ENCODE results near the gene ELMO1.

GRCh38 chr7:37210964-37211604 lies 237.6 kb downstream of the ELMO1 start:
- RRBS: no CpG with 5 or more reads among the region's 13 CpGs

DNA sequence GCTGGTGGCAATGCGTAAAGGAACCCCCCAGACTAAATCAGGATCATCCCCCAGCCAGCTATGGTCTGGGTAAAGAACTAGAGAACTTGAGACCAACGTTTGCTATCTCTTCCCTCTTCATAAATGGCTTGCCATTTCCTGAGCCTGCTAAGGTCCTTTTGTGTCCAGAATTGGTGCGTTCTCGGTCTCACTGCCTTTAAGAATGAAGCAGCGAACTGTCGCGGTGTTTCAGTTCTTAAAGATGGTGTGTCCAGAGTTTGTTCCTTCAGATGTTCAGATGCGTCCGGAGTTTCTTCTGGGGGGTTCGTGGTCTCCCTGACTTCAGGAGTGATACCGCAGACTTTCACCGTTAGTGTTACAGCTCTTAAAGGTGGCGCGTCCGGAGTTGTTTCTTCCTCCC lies 95.6 kb downstream of the ELMO1 start:
- RRBS: 4% methylated on average over 2 of the region's 15 CpGs

- RRBS: no CpG with 5 or more reads among the region's 7 CpGs
These were observed 22.7 kb downstream of the ELMO1 start for GRCh38 chr7:37425807-37426484.

DNA sequence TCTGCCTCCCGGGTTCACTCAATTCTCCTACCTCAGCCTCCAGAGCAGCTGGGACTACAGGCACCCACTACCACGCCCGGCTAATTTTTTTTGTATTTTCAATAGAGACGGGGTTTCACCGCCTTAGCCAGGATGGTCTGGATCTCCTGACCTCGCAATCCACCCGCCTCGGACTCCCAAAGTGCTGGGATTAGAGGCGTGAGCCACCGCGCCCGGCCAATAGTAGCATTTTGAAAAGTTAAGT lies 4.1 kb downstream of the ELMO1 start:
- RRBS: no CpG with 5 or more reads among the region's 12 CpGs

DNA sequence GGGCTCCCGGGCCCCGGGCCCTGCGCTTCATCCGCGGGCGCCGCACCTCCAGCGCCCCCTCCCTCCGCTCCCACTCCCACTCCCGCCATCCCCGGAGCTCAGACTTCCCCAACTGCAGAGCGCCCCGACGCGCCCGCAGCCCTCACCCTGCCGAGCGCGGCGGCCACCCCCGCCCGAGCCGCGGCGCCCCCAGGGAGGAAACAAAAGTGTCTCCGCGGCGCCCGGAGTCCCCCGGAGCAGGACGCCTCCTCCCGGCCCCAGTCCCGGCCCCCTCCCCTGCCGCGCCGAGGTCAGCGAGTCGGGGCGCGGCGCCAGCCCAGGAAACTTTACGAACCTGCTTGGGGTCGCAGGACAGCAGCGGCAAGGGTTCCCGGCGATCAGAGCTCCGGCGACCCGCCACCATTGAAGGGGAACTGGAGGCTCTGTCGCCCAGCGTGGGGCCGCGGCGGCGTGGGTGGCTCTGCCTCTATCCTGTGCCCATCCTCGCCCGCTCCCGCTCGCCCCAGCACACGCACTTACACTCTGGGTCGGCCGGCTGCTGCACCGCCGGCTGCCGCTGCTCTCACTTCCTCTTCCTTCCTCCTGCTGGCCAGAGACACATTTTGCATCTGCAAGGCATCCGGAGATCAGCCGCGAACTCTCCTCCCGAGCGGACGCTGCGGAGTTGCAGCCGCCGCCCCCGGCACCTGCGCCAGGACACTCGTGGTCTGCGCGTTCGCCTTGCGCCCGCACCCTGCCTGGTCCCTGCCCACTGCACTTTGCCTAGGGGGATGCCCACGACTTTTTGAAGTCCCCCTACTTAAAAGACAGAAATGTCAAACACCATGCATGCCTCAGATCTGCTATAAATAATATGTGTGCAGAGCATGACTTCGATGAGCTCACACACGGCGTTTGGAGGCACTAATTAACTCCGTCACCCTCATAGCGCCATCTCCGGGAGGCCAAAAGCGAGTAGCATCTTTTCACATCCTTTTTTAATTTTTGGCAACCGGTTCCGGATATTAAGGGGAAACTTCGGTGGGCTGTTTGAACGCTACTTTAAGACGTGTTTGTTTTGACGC lies at the start of gene ELMO1:
TSS of gene ELMO1 (minus strand) at position 524 of the 1,064 bp plus-strand sequence.
- RRBS: 4% methylated on average over 22 of the region's 96 CpGs

DNA sequence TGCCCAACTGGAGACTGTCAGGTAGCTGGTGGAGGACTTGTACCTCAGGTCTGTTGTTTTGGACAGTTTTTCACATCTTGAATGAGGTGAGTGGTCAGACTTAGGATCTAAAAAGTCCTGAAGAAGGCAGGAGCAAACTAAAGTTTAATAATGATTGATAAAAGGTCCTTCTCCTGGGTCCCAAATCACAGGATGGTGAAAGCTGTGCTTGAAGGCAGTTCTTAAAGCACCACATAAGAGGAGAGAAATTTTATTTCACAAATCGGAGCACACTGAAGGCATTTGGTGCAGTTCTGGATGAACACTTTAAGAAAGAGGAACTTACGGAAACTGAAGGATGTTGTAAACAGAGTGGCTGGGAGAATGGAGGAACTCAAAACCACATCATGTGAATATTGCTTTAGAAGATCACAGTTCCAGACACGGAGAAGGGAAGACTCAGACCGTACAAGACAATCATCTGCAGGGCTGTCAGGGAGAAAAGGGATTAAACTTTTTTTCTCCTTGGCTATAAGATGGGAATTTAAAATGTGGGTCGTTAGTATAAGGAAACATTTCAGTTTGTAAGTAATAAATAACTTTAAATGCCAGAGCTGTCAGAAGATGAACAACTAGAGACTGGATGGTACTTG lies 9.1 kb upstream of the GPR141 start:
- RRBS: no CpG with 5 or more reads among the region's 5 CpGs

DNA sequence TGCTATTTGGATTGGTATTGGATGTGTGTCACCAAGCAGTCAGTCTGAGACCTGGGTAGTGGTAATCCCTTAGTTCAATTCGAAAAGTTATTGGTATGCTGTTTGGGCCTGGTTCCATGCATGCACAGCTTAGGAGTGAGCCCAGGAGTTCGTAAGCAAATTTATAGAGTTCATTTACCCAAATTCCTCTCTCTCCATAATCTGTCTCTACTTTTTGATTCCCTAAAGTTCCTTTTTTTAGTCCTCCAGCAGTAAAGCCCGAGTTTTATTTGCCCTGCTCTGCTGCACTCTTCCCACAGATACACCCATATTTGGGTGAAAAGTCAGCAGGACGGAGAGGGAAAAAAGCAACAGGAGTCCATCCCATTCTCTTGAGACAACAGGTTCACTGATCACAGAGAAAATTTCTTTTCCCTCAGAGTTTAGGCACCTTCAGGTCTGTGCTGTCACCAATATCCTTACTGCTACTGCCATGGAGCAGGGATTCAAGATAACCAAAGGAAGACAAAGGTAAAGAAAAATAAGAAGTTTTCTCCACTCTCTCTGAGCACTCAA lies 82.5 kb downstream of the EPDR1 start:
- RRBS: no CpG with 5 or more reads among the region's 4 CpGs

DNA sequence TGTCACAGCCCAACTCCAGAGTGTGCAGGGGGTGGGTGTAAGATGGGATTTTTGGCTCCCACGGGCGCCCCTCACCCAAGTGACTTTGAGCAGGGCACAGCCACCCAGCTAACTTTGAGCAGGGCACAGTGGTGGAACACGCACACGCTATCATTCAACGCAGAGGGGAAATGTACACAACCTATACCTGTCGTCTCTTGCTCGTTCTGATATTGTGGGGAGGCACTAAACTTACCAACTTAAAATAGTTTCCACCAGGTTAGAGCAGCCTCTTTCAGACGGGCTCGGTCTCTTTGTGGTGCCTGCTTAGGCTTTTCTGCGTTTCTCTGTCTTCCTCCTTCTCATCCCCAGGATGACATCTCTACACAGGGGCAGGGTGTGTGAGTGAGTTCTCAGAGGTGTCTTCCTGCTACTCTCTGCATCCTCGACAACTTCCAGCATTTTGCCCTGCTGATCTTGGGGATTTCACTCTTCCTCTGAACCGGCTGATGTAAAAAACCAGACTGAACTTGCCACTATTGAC lies 126.4 kb downstream of the STARD3NL start:
- RRBS: no CpG with 5 or more reads among the region's 12 CpGs

- RRBS: no CpG with 5 or more reads among the region's 10 CpGs
These were observed 46.7 kb downstream of the AMPH start for GRCh38 chr7:38584417-38584956.

DNA sequence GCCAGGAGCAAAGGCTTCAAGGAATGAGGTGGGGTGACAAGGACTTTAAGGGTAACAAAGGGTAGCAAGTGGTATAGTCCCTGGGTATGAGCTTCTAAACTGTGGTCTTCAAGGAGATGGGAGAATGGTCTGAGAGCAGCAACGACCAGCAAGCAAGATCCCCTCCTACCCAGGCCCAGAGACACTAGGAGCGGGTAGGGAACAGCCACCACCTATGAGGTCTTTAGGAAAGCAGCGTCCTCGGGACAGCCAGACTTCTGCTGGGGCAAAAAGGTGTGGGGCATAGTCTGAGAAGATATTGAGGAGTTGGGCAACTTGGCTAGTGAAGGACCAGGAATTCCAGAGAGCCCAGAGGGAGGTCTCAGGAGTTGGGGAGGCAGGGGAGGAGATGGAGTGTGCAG lies 199.8 kb upstream of the YAE1 start:
- RRBS: no CpG with 5 or more reads among the region's 4 CpGs

- RRBS: no CpG with 5 or more reads among the region's 11 CpGs
These were observed 107.9 kb upstream of the YAE1 start for GRCh38 chr7:39458315-39458743.

DNA sequence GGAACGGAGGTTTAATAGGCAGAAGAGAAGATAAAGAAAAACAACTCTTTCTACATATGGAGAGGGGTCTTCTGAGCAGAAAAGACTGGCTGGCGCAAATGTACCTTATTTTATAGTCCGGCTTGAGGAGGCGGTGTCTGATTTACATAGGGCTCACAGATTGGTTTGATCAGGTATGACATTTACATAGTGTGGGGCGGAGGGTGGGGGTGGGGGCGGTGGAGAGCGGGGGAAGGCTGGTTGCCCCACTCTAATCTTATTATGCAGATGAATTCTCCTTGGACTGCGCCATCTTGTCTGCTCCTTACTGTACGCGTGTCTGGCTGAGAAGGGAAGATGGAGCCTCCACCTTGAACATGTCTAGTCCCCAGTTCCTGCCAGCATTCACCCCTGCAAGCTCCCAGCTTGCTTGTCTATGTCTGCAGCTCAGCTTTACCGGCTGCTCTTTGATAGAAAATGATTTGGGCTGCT lies 98.7 kb downstream of the RALA start:
- RRBS: no CpG with 5 or more reads among the region's 11 CpGs

GRCh38 chr7:39949304-39949969 lies 619 bp upstream of the CDK13 start:
- RRBS: 3% methylated on average over 16 of the region's 61 CpGs

GRCh38 chr7:39951921-39952232 lies 1.8 kb downstream of the CDK13 start:
- RRBS: no CpG with 5 or more reads among the region's 12 CpGs

DNA sequence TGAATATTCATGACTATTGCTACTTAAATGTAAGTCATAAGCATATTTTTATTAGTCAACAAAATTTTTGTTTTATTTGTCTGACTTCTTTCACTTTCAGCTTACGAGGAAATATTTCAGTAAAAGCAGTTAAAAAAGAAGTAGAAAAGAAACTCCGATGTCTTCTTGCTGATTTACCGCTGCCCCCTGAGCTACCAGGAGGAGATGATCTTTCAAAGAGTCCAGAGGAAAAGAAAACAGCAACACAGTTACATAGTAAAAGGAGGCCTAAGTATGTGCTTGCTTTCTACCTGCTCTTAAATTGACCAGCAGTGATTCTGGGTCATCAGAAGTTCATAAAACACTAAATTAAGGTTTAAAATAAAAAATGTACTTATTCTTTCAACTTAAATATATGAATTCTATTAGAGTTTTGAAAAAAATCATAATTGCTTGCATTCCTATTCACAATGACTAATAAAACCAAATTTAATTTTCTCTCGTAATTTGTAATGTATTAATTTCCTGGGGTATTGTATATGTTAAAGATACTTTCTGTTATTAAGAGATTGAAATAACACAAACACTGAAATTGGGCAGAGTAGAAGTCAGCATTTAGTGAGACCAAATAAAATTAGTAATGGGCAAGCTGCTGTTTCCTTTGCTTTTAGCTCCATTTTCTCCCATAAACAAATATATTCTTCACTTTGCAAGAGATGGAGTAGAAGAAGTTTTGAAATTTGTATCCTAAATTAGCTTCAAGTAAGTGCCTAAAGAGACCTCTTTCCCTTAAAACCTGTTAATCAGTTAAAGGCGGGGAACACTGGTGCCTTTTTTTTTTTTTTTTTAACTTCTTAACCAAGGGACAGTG lies 47.6 kb downstream of the CDK13 start:
- RRBS: no CpG with 5 or more reads among the region's 5 CpGs

DNA sequence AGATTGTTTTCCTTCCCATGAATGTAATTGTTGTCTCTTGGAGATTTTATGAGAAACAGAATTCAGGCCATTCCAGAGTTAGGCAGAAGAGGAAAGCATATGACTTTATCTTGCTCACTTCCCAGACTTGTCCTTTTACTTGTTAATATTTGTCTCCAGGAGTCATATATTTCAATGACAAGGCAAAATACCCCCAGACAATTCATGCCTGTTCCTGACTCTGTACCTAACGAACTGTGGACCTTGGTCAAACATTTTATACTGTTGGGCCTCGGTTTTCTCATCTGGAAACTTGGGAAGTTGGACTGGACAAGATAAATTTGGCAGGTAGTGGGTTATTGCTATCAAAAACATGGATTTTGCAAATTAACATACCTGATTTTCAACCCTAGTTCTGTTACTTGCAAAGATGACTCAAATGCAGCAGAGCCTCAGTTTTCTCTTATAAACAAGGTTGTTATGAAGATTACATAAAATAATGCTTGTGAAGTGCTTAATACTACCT lies 674.0 kb downstream of the SUGCT start:
- RRBS: no CpG with 5 or more reads among the region's 2 CpGs

DNA sequence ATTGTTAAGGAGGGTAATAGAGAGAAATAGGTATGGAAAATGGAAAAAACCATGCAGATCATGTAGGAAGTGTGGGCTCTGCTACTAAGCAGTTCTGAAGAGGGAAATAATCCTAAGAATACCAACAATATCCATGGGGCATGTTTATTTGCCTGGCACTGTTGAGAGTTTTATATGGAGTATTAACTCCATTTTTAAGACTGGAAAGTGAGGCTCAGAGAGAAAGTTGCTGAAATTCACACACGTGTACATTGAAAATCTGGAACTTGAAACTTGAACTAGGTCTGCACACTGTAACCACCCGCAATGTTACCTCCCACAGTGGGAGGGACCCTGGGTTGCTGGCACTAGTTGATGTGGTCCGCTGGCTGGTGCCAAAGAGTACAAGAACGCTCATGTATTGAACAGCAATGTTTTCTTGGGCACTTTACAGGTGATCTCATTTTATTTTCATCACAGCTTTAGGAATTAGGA lies 253.3 kb downstream of the INHBA start:
- RRBS: no CpG with 5 or more reads among the region's 4 CpGs

- RRBS: no CpG with 5 or more reads among the region's 2 CpGs
These were observed 1.4 kb upstream of the INHBA start for GRCh38 chr7:41704367-41704611.

- RRBS: no CpG with 5 or more reads among the region's 12 CpGs
These were observed 178.8 kb upstream of the INHBA start for GRCh38 chr7:41881557-41882213.

Data from GM06990 (cell line).